ENCODE measurements around a stretch of chr1.

DNA sequence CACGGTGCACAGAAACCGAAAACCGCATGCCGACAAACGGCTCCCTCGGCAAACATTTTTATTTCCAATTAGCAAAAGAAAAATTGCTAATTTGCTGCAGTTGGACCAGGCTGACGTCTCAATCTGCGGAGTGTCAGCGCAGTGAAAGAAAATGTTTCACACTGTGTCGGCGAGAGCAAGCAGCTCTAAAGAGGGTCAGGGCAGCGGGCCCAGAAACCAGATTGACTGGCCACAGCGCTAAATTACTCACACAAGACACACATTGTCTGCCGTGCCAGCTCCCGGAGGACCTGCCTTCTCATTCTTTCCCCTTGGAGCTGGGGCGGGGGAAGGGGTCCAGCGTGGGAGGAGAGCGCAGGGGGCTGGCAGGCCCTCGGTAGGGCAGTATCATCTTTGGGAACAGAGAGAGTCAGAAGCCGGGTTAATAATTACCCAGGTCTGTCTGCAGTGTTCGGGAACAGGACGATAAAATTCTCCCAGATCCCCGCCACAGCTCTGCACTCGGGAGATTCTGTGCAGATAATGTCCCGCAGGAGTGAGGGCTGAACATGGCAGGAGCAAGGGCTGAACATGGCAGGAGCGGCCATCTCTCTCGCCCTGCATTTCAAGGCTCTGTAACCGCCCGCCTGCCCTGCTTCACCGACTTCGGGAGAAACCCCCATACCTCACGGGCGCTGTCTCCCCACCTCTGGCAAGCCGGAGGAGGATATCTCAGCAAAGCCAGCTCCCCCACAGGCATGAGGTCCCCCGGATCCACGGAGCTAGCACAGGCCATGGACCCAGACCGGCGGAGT lies 150.3 kb downstream of the PRDM16 start:
- RRBS, result 13% methylated on average over 2 of the region's 38 CpGs

DNA sequence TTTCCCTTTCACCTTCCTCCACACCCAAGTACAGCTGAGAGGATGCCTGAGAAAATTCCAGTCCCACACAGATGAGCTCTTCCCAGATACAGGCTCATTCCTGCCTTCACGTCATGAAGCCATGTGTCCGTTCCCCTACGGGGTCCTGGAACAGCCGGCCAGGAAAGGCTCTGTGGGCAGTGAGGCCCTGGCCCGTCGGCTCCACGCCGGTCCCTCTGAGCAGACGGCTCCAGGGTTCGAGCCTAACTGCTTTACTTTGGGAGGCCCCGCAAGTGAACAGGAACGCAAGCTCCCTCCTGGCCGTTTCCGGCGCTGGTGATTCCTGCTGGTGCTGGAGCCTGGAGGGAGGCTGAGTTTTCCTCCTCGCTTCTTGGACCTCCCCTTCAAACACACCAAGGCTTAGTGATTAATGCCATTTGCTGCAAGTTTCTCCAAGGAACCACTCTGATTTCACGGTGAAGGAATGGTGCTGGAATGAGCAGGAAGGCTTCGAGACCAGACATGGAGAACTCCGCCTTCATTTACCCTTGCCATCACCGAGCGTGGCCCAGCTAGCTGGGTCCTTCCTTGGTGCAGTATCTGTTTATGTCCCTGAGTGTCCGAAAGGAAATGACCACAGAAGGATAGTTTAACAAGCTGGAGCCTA lies 57.0 kb upstream of the ARHGEF16 start:
- RRBS, result 31% methylated on average over 10 of the region's 22 CpGs

GRCh38 chr1:3459320-3460048 lies 5.0 kb downstream of the ARHGEF16 start:
- RRBS, result no CpG with 5 or more reads among the region's 17 CpGs

DNA sequence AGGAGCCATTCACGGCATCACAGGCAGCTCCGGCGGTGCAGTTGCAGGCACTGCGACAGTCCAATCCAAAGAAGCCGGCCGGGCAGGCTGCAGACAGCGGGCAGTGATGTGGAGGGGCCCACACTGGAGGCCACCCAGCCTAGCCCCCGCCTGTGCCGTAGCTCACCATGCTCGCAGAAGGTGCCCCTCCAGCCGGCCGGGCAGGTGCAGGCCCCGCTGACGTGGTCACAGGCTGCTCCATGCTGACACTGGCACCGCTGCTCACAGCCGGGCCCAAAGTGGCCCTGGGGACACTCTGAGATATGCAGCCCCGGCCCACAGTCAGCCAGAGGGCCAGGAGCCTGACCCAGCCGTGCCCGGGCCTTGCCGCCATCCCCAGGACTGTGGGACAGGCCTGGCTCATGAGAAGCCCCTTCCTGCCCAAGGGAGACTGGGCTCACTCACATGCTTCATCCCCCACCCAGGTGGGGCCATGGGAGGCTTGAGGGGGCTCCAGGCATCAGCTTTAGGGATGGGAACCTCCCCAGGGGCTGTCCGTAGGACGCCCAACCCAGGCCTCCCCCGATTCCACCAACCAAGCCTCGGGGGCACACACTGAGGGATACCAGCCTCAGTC lies 45.3 kb downstream of the ARHGEF16 start:
- RRBS, result 69% methylated on average over 13 of the region's 24 CpGs

GRCh38 chr1:3547292-3548112 lies 63.8 kb downstream of the MEGF6 start:
- RRBS, result 41% methylated on average over 5 of the region's 28 CpGs

DNA sequence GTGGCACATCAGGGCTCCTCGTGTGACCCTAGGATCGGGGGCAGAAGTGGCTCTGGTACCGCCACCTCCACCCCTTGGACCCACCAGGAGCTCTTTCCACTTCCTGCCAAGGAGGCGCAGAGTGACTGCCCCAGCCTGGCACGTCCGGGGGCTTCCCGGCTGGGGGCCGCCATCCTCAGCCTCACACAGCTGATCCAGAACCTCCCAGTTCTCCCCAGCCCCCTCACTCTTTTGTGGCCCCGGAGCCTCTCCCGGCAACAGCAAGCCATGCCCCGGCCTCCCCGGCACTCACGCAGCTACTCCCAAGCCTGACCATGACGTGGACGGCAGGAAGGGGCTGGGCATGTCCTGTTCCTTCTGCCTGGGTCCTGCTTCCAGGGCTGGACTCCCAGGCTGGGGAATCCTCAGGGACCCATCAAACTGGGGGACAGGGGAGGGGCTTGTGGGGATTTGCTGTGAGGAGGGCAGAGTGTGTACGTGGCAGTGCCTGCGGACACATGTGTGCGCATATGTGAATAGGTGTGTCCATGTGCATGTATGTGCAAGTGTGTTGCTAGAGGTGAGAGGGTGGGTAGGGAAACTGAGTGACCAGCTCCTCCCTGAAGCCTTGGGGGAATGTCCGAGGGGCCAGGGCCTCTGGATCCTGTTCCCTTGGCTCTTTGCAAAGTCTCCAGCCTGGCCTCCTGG lies 17.2 kb downstream of the TP73 start:
- RRBS, result 77% methylated on average over 3 of the region's 19 CpGs

DNA sequence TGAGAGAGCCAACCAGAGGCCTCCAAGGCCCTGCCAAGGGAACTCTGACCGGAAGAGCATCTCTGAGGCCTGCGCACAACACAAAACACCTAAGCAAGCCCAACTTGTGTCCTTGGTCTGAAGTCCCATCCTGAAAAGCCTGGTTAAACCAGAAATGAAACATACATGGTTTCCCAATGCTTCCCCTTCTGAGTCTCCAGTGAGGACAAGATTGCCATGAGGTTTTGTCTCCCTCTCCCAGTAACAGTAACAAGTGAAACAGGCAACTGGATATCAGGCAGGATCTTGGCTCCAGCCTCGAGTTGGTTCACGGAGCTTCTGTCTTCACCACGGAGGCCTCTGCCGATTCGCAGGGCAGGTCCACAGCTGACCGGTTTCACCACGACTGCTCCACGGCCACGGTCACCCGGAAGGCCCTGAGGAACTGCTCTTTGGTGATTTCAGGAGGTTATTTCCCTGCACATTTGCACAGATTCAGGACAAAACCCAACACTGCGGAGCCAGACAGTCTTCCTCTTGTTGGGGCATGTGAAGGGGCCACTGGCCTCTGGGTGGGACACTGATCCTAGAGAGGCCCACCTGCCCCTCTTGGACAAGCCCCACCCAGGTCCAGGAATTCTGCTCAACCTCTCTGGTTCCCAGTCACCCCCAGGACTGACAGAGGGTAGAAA lies 14.1 kb upstream of the CCDC27 start:
- RRBS, result no CpG with 5 or more reads among the region's 13 CpGs

- RRBS, result 79% methylated on average over 9 of the region's 22 CpGs
Measured at GRCh38 chr1:3786763-3787125, 9.6 kb downstream of the LRRC47 start.

DNA sequence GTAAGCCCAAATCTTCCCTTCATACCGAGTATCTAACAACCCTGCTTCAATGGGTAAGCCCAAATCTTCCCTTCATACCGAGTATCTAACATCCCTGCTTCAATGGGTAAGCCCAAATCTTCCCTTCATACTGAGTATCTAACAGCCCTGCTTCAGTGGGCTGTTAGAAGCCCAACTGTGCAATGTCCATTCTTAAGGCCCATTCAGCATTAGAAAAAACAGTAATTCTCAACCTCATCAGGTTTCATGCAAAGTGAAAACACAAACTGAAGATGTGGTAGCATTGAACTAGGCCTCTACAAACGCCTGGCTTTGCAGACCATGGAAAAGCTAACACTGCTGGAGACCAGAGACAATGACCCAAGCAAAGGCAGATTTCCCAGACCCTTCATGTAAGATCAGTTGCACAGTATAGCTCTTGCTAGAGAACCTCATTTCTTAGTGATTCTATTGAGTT lies 22.6 kb downstream of the CEP104 start:
- RRBS, result no CpG with 5 or more reads among the region's 3 CpGs

GRCh38 chr1:3889687-3890442 lies 10.2 kb downstream of the C1orf174 start:
- RRBS, result no CpG with 5 or more reads among the region's 18 CpGs

DNA sequence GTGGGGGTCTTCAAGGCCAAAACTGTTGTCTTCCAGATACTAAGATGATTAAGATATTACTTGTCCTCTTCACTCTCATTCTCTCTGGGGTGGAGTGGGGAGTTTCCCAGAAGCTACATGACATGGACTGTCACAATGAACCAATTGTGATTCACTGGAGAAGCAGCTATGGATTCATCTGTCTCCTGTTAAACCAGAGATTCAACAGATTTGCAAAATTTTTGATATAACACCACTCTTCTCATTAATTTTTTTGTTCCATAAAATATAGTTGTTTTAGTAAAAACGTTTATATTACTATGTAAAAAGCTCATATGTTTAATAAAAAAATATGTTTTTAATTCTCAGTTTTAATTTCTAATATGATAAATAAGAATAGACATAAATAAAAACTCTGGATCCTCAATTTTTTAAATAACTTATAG lies 98.1 kb upstream of the AJAP1 start:
- RRBS, result no CpG with 5 or more reads among the region's 1 CpG

- RRBS, result no CpG with 5 or more reads among the region's 3 CpGs
Measured at GRCh38 chr1:5570774-5571299, 421.4 kb downstream of the NPHP4 start.

GRCh38 chr1:5874570-5875260 lies 117.5 kb downstream of the NPHP4 start:
- RRBS, result no CpG with 5 or more reads among the region's 38 CpGs

GRCh38 chr1:5993718-5994378 lies 1.6 kb upstream of the NPHP4 start:
- RRBS, result no CpG with 5 or more reads among the region's 16 CpGs

GRCh38 chr1:6040134-6040620 lies 5.5 kb upstream of the KCNAB2 start:
- RRBS, result no CpG with 5 or more reads among the region's 15 CpGs

- RRBS, result under 1% methylated on average over 6 of the region's 48 CpGs
Measured at GRCh38 chr1:6148554-6149119, 31.5 kb downstream of the CHD5 start.

DNA sequence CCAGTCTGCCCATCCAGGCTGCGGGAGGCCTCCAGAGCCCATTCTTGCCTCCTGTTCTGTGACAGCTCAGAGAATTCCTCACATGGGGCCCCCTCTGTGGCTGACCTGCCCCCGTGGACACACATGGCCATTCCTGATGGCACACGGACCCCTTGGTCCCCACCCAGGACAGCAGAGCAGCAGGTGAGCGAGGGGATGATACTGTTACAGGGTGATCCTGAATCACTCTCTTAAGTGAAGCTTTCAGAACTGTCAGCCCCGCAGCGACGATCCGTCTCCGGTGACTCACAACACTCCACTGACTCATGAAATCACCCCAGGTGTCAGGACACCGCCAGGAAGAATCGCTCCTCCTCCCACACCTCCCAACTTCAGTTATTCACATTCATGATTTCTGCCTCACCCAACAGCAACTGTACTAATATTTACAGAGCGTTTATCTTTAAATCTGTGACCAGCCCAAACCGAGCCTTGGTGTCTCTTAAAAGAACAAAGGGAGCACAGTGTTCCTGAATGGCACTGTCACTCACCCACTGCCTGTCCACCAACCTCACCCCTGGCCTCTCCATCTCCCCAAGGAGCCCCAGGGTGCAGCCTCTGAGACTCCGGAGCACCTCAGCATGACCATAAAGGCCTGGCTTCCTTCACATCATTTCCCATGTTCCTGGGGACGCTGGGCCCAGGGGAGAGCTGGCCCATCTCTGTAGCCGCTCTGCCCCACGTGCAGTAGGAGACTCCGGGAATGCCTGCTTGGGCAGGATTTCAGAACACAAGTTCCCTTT lies 22.3 kb downstream of the CHD5 start:
- RRBS, result no CpG with 5 or more reads among the region's 18 CpGs

DNA sequence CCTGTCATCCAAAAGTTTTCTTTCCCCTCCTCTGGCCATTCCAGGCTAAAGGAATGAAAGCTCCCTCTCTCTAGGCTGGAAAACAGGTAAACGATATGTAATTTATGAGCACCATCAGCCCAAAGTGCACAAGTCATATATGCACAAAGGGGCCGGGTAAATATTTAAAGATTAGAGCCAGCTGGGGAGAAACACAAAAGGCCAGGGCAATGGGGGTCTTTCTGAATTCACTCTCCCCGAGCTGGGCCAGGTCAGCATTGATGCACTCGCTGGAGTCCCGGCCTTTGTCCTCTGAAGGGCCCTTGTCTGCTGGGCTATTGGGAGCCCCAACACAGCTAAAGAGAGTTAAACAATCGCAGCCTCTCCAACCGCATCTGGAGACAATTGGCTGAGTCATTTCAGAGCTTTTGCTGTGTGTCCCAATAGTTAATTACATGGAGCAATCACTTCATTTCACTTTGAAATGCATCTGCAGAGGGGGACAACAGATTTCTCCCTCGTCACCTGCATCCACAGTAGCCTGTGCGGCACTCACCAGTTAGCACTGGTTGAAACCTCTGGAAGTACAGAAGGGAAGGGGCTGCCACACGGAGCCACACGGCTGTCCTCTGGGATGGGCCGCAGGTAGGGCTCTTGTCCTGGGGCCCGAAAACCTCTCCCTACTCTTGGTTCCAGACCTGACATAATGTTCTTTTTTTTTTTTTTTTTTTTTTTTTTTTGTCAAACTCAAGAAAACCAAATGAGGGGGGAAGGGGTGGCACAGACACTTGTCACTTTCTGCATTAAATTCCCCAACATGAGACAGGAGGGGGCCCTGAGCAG lies 3.6 kb upstream of the HES3 start:
- RRBS, result no CpG with 5 or more reads among the region's 13 CpGs

DNA sequence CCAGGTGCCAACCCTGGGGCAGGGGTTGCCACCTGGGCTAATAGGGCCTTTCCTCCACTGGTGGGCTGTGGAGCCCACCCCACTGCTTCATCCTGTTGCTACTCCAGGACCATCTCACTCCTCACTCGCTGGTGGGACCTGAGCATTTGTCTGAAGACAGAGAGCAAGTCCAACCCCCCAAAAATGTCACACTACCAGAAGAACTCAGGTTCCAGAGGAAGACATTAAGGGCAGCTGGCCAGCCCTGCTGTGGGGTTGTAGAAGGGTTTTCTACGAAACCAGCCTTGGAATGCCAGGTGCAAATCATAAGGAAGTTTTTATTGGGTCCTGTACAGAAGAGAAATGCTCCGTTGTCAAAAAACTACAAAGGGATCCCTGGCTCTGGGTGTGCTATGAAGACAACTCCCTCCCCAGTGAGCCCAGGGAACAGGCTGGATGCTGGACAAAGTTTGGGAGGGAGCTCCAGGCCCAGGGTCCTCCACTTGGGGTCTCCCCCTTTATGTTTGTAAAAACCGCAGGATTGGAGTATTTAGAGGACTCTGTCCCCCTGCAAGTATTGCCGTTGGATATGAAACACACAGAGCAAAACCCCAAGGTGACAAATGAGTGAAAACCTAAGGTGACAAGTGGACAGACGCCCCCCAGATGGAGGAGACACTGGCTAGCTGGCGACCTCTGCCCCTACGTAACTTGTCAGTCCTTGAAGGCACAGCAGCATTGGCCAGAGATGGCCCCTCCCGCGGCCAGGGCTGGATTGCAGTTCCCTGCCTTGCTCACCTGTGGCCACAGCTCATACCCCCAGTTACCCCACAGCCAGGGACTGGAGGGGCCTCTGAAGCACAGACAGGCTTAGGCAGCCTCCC lies 3.3 kb downstream of the HES3 start:
- RRBS, result no CpG with 5 or more reads among the region's 10 CpGs

GRCh38 chr1:6248834-6249785 lies 5.1 kb downstream of the HES3 start:
- RRBS, result 4% methylated on average over 45 of the region's 106 CpGs